ENCODE measurements around a stretch of chr12.

- PRO-cap, result no peak
Measured at GRCh38 chr12:71793736-71794344, 39.2 kb downstream of the RAB21 start.

- PRO-cap, result no peak
Measured at GRCh38 chr12:71865104-71865516, 25.6 kb downstream of the TBC1D15 start.

GRCh38 chr12:72087022-72087461 lies 148.4 kb downstream of the TPH2 start:
- PRO-cap, result no peak

DNA sequence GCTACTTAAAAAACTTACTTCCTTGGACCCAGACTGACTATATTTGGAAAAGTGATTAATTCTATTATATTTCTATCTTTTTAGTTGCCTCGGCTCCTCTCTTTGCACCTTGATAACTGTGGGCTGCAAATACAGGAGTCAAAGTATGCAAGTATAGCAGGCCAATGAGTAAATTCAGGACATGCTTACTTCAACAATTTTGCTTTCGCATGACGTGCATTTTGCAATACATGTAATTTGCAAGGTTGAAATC lies 1069.3 kb downstream of the TRHDE start:
- PRO-cap, result no peak

DNA sequence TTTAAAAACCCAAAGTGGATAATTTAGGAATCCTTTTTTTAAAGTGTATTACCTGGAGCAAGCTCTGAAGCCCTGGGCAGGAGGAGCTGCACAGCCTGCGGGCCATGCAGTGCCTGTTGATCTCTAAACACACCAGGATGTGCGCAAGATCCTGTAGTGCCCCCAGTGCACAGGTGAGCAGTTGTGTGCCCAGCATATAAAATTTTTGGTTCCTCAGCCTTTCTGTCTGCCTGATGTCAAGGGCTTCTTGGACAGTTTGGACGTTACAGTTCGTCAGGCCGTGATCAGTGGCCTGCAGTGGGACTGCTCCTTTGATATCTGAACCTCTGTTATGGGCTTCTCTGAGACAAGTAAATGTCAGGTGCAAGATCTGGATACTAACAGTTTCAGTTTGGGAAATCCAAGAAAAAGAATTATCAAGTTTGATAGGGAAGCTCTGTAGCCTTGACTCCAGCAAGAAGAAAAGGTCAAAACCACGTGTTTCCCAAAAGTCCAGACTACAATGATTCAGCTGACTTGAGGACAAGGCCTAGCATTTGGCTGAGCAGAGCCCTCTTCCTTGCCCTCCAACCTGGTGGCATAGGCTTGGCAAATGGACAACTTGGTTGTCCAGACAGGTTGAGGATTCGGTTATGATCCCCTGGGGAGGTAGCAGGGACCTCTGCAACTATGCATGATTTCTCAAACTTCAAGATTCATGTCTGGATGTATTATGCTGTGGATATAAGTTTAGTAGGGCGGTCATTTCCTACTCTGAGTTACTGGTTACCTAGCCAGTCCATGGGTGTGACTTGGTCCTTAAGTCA lies 1.1 kb downstream of the ATXN7L3B start:
- PRO-cap, result no peak

DNA sequence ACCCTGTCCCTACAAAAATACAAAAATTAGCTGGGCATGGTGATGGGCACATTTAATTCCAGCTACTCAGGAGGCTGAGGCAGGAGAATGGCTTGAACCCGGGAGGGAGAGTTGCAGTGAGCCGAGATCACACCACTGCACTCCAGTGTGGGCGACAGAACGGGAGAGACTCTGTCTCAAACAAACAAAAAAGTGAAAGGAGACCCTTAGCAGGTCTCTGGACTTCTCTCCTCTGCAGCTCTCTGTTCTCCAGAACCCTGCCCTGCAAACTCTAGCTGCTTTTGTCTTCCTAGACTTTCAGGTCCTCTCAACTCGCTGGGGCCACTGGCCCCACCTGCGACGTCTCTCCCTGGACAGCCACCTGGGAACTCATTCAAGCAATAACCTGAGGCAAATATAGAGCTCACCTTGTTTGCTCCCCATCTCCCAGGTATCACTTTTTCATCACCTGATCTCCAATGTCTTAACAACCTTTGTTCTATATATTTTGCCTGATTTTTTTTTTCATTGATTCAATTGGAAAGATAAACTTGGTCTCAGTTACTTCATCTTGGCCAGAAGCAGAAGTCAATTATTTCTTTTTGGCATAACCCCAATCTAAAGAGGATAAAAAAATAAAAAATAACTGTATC lies 221.6 kb upstream of the KRR1 start:
- PRO-cap, result no peak

GRCh38 chr12:75964190-75964705 lies 120.2 kb downstream of the NAP1L1 start:
- PRO-cap, result no peak

DNA sequence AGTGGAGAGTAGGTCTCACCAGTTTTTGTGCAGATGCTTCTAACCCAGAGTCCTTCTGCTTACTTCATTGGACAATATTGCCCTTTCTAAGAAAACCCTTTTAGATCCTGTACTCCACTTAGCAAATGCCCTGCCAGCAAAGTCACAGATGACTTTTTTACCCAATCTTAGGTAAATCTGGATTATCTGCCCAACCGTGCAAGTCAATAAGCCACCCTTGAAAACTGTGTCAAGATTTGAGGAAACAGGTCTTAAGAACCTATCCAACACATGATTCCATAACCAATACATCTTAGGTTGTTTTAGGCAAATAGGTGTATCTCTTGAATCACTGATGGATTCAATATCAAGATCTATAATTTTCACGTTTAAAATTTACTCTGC lies 58.7 kb downstream of the NAP1L1 start:
- PRO-cap, result no peak

DNA sequence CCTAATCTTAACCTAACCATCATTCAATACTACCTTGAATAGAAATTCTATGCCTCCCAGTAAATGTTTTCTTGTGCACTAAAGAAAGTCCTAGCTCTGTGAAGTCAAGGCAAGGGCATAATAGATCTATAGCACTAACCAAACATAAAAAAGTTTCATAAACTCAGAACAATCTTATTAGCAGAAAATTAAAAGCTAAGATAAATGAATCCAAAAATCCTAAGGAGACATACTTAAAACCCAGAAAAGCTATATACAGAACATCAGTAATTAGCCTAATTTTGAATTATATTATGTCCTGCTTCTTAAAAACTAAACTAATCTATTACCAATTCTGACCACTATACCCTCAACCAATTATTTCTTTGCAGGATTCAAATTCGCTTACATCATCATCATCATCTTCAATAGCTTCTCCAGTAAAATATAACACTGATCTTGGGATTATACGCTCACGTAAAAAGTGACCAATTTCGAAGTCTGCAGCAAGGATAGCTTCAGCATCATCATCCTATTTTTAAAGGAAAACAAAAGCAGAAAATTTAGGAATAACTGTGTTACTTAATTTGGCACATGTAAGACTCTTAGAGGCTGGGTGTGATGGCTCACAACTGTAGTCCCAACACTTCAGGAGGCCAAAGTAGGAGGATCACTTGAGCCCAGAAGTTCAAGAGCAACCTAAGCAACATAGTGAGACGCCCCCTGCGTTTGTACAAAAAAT lies 34.2 kb downstream of the NAP1L1 start:
- PRO-cap, result no peak

- PRO-cap, result no peak
Measured at GRCh38 chr12:76079802-76080484, 4.5 kb downstream of the NAP1L1 start.

GRCh38 chr12:76467566-76468340 lies 91.8 kb downstream of the OSBPL8 start:
- PRO-cap, result no peak

DNA sequence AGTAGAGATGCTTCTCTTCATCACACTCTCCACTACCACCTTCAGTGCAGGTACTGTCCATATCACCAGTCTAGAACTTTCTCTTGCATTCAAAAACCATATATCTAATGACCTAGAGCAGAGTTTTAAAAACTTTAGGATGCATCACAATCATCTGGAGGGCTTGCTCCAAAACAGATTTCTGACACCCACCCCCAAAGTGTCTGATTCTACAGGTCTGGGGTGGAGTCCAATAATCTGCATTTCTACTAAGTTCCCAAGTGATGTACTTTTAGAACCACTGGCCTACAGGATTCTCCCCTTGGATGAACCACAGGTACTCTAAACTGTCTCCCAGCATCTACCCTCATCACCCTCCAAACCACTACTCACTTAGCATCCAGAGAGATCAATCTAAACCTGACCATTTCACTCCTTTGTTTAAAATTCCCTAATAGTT lies 17.2 kb downstream of the OSBPL8 start:
- PRO-cap, result no peak

GRCh38 chr12:76611386-76612173 lies 52.0 kb upstream of the OSBPL8 start:
- PRO-cap, result no peak

GRCh38 chr12:77507625-77507865 lies 323.1 kb upstream of the NAV3 start:
- PRO-cap, result no peak

GRCh38 chr12:78035864-78036825 lies 205.5 kb downstream of the NAV3 start:
- PRO-cap, result no peak

- PRO-cap, result no peak
Measured at GRCh38 chr12:79897586-79898251, 37.2 kb downstream of the PPP1R12A start.

DNA sequence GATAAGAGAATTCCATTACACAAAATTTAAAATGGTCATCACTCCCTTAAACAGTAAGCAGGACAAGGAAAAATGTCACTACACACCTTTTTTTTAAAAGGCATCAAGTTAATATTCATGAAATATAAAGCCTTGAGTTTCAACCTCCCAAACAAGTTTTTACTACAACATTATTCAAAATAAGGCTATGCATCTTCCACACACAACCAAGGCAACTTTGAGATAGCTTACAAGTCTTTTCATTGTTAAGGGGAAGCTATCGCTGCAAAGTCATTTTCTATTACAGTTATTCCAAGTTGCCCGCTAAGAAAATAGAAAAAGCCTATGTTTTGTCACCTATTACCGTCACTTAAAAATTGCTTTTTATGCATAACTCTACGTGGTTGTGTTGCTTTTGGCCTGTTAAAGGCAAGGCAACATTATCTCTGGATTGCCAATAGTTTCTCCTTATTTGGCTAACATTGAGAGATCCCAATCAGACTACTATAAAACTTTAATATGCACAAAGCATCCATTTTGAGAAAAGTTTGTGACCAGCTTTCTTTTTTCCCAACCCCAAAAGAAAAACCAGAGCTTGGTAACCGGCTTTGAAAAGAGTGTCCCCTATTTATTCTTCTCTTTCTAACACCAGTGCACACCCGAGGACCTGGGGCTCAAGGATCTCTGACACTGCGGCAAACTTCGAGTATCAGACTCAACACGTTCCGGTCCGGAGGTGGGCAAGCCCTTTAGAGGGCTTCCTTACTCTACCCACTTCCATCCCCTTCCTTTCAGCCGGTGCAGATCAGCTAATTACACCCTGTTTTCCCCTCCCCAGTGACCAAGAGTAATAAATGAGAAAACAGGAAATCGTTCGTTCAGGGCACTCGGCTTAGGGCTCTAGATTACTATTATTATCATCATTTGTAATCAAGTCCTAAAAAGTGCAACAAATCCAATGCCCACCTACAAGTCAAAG lies 1.3 kb downstream of the PPP1R12A start:
- PRO-cap, result no peak

DNA sequence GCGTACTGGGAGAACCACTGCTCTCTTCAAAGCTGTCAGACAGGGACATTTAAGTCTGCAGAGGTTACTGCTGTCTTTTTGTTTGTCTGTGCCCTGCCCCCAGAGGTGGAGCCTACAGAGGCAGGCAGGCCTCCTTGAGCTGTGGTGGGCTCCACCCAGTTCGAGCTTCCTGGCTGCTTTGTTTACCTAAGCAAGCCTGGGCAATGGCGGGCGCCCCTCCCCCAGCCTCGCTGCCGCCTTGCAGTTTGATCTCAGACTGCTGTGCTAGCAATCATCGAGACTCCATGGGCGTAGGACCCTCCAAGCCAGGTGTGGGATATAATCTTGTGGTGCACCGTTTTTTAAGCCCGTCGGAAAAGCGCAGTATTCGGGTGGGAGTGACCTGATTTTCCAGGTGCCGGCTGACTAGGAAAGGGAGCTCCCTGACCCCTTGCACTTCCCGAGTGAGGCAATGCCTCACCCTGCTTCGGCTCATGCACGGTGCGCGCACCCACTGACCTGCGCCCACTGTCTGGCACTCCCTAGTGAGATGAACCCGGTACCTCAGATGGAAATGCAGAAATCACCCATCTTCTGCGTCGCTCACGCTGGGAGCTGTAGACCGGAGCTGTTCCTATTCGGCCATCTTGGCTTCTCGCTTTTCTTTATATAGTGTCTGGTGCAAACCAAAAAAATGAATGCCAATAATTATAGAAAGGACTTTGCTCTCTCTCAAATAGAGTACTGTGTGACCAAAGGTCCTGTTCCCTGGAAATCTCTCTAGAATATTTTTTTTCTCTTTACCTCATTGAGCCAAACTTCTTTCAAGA lies 50.3 kb downstream of the OTOGL start:
- PRO-cap, result no peak

GRCh38 chr12:80400396-80400802 lies 43.6 kb upstream of the PTPRQ start:
- PRO-cap, result no peak

DNA sequence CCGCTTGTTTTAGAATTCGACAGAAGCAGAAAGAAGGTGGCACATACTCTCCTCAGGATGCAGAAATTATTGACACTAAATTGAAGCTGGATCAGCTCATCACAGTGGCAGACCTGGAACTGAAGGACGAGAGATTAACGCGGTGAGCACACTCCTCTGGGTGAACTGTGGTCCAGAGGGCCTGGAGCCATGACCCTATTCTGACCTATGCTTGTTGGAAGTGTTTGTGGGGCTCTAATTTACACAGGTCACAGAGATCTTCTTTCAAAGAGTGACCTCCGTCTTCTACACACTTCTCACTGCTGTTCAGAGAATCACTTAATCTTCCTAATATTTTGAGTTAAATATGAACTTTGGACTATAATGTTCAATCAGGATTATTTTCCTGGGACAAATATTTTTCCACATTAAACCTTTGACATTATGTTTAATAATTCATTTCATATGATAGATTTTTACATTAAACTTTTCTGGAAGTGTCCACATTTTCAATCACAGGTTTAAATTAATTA lies 72.4 kb upstream of the MYF6 start:
- PRO-cap, result no peak

Data from LUHMES (cell line).